Osteoblast (primary cell): Measurements from ENCODE around the genes CDC42BPB, EXOC3L4 and TNFAIP2.

DNA sequence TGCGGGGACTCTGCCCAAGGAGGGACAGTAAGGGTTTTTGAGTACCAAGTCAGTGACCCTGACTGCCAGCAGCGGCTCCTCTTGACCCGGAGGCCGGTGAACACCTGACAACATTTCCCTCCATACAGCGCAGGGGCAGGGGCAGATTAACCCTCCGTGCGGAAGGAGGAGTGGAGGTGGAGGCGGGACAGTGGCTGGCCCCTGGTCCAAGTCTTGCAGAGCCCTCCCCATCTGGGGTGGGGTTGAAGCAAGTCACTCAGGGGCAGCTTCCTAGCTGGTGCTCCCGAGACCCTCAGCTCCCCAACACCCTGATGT, 7.2 kb upstream of the AMN start:
- CAGE, long polyA plus RNA = no peak
- RRBS = 58% methylated on average over 2 of the region's 9 CpGs

DNA sequence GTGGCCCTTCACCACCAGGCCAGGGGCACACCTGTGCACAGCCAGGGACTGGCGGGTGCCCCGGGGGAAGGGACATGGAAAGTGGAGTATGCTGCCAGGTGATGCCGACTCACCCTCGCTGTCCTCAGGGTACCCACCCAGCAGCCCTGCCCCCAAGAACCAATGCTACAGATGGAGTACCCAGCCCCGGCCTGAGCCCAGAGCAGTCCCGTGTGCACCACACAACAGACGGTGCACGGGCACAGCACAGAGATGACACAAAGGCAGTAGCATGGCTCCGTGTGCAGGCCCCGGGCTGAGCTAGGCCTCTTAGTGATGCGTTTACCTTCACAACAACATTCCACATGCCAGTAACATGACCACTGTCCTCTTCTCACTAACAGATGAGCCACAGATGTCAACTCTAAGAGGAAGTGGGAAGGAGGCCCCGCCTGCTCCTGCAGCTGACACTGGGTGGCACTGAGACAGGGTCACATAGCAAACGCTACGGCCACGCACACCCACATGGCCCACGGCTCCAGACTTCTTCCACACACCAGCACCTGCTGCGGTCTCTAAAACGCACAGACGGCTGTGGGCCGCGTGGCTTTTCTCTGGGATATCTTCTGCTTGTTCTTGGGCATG, 26.5 kb downstream of the AMN start:
- CAGE, long polyA plus RNA = no peak
- RRBS = 80% methylated on average over 3 of the region's 21 CpGs

DNA sequence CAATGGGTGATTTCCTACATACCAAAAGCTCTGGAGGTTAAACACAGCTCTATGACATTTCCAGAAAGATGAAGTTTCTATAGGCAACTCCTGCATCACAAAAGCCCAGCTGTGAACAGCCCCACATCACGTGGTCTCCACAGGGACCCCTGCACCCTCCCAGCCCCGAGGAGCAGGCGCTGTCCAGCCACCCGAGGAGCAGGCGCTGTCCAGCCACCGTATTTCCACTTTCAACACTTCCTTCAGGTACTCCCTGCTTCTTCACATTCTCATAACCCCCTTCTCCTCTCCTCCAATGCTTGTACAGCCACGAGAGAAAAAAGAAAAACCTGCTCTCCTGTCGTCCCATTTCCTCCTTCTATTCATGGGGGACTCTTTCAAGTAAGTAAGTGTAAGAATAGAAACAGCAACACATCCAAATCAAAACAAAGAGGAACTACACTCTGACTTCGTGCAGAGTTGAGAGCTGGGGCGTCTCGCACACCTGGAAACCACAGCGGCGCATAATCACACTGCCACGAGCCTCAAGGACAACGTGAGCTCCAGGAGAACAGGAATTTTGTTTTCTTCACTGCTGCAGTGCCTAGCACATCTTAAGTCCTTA, 11.9 kb downstream of the CDC42BPB start:
- CAGE, long polyA plus RNA = no peak
- RRBS = no CpG with 5 or more reads among the region's 15 CpGs

- CAGE, long polyA plus RNA = no peak
- RRBS = 1% methylated on average over 82 of the region's 176 CpGs
These were observed at the start of gene CDC42BPB for GRCh38 chr14:103056891-103058066. Gene CDC42BPB (minus strand): TSS chr14:103057549.

GRCh38 chr14:103094423-103095125, at the start of gene EXOC3L4:
Gene EXOC3L4 (plus strand): TSS chr14:103094725.
- CAGE, long polyA plus RNA = no peak
- RRBS = 26% methylated on average over 5 of the region's 19 CpGs

GRCh38 chr14:103098473-103098983, 4.0 kb downstream of the EXOC3L4 start:
- CAGE, long polyA plus RNA = no peak
- RRBS = no CpG with 5 or more reads among the region's 18 CpGs

DNA sequence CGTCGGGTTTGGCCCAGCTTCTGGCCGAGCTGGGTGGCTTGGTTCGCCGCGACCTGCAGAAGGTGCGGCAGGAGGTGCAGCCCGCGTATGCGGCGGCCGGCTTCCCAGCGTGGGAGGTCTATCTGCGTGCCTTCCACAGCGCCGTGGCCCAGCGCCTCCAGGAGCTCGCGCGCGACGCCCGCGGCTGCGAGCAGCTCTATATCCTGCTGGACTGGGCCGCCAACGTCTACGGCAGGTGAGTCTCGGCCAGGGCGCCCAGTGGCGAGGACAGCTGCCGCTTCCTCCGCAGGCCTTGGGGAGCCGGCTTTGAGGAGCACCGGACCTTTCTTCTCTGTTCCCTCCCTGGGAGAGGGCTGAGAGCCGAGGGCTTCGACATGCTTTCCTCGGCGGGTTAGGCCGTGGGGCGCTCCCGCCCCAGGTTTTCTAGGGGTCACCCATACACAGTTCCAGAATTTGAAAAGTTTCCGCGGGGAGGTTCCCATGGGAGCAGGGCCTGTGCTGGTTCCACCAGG, 8.1 kb downstream of the EXOC3L4 start:
- CAGE, long polyA plus RNA = no peak
- RRBS = no CpG with 5 or more reads among the region's 44 CpGs

GRCh38 chr14:103122517-103123648, at the start of gene TNFAIP2:
Gene TNFAIP2 (plus strand): TSS chr14:103123461.
- CAGE, long polyA plus RNA = no peak
- RRBS = 17% methylated on average over 45 of the region's 91 CpGs

GRCh38 chr14:103124223-103124810, 1.1 kb downstream of the TNFAIP2 start:
- CAGE, long polyA plus RNA = no peak
- RRBS = no CpG with 5 or more reads among the region's 16 CpGs

DNA sequence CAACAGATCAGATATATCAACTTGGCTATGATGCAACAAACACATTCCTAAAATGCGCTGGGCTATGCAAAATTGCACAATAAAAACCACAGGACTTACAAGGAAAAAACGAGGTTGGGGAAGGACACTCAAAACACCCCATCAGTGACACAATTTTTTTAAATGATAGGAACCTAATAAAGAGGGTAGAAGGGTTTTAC, 71.0 kb downstream of the TNFAIP2 start:
- CAGE, long polyA plus RNA = no peak
- RRBS = no CpG with 5 or more reads among the region's 2 CpGs

GRCh38 chr14:103213283-103213781, 90.1 kb downstream of the TNFAIP2 start:
- CAGE, long polyA plus RNA = no peak
- RRBS = no CpG with 5 or more reads among the region's 4 CpGs

DNA sequence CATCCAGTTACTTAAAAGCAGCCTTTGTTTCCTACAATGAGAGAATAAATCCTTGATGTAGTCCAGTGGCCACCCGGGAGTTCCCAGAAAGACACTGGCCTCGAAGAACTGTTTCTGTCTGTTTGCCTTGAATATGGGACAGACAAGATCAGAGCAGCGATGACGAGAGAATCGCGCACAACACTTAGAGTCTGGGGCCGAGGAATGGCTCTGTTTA, 102.3 kb downstream of the TNFAIP2 start:
- CAGE, long polyA plus RNA = no peak
- RRBS = no CpG with 5 or more reads among the region's 7 CpGs

GRCh38 chr14:103343923-103344911, 10.2 kb downstream of the EIF5 start:
- CAGE, long polyA plus RNA = no peak
- RRBS = no CpG with 5 or more reads among the region's 4 CpGs

GRCh38 chr14:103386623-103387216, 1.5 kb downstream of the MARK3 start:
- CAGE, long polyA plus RNA = no peak
- RRBS = no CpG with 5 or more reads among the region's 8 CpGs

DNA sequence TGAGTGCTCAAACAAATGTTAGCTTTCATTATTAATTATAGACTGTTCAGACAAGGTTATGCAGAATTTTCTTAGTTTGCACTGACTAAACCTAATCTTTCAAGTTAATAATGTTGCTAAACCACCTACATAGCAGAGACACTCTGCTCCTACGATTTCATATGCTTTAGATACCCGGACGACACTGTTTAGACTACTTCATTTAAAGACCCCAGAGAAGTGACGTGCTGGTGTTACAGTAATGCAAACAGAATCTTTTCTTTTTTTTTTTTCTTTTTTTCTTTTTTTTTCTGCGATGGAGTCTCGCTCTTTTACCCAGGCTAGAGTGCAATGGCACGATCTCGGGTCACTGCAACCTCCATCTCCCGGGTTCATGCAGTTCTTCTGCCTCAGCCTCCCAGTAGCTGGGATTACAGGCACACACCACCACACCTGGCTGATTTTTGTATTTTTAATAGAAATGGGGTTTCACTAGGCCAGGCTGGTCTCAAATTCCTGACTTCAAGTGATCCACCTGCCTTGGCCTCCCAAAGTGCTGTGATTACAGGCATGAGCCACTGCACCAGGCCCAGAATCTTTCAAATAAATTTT, 38.6 kb downstream of the CKB start:
- CAGE, long polyA plus RNA = no peak
- RRBS = no CpG with 5 or more reads among the region's 9 CpGs

DNA sequence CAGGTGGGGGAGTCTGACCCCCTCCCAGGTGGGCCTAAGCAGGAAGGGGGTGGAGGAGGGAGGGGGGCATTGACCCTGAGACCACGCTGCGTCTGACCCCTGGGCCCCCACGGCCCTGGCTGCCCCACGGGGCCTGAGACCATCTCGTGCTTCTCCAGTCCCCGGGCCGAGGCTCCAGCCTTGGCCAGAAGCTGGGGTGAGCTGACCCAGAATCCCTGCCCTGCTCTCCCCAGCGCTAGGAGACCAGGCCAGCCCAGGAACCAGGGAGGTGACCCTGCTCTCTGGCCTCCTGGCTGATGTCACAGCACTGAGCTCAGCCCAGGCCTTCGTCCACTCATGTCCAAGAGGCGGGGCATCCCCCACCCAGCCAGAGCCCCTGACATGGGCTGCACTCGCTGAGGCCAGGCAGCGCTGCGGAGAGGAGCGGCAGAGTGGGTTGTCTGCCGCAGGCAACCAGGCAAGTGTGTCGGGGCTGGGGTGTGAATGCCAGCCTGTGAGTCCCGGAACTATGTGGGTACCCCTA, 6.2 kb downstream of the TRMT61A start:
- CAGE, long polyA plus RNA = no peak
- RRBS = no CpG with 5 or more reads among the region's 17 CpGs

DNA sequence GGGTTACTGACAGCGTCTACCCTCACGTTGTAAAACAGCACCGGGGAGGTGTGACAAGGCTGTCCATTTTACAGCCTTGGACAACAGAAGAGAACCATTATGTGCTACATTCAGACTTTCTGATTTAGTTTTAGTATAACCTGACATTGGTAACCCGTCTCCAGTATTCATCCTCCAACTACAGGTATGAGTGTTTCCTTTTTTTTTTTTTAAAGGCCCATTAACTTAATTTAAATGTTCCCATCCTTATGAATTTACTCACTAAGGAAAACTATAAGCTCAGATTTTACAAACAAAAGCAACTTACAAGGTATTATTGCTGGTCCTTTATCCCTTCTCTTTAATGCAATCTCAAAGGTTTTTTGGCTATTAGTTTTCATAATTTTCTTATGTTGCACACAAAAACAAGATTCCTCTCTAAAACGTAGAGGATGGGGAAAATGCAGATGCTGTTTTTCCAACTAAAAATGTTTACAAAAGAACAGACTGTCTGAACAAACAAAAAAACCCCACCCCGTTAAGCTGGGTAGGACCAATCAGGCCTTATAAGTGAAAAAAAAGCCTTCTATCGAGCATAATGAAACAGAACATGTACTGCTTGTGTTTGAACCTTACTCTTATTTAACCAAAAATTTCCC, 3.5 kb downstream of the BAG5 start:
- CAGE, long polyA plus RNA = no peak
- RRBS = no CpG with 5 or more reads among the region's 7 CpGs

- CAGE, long polyA plus RNA = no peak
- RRBS = no CpG with 5 or more reads among the region's 6 CpGs
These were observed 25.4 kb downstream of the KLC1 start for GRCh38 chr14:103654305-103654968.

GRCh38 chr14:103657268-103658057, 28.5 kb downstream of the KLC1 start:
- CAGE, long polyA plus RNA = no peak
- RRBS = no CpG with 5 or more reads among the region's 17 CpGs

DNA sequence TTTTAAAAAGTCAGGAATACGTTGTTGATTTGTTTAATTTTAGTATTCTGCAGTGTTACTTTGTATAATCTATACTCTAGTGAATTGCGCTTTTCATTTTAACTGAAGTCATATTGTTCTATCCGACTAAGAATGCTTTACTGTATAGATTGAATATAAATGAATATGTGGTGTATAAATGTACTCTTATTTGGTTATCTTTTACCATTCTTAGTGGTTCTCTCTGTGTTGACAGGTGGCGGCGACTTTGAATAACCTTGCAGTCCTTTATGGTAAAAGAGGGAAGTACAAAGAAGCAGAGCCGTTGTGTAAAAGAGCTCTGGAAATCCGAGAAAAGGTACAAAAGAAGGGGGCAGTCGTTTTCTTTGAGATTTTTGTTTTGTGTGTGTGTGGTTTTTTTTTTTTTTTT, 40.9 kb downstream of the KLC1 start:
- CAGE, long polyA plus RNA = no peak
- RRBS = no CpG with 5 or more reads among the region's 8 CpGs